Right cardiac atrium (tissue), 1 donor: Measurements from ENCODE around the gene SLC35B3.

DNA sequence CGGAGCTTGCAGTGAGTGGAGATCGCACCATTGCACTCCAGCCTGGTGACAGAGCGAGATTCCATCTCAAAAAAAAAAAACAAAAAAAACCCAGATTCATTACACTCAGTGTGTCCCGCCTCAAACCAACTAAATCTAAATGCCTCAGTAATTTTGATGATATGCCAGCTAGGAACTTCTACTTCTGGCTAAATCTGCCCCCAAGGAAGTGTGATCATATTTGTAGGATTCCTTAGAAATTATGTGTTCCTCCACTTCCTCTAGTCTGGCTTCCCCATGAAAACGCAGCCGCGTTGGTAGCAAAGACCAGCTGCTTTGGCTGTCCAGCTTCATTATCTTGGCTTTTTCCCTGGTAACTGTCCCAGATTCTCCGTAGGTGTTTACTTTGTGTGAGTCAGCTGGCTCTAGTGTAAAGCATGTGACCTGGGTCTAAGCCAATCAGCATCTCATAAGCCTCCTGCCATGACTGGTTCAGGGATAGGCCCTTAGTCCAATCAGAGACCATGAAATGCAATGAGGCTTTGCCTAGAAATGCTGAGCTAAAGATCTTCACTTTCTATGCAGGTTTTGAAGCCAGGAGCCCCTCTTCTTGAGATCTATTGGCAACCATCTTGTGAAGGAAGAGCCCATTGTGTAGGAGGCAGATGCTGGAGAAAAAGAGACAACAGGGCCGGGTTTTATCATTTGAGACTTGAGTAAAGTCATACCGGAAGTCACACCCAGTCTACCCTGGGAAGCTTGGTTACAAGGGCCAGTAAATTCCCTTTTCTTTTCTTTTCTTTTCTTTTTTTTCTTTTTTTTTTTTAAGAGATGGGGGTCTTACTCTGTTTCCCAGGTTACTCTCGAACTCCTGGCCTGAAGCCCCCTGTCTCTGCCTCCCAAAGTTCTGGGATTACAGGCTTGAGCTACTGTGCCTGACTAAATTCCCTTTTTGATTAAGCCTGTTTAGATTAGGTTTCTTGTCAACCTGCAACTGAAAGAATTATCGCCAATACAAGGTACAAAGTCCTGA, 256.6 kb upstream of the RREB1 start:
- PRO-cap = no peak

DNA sequence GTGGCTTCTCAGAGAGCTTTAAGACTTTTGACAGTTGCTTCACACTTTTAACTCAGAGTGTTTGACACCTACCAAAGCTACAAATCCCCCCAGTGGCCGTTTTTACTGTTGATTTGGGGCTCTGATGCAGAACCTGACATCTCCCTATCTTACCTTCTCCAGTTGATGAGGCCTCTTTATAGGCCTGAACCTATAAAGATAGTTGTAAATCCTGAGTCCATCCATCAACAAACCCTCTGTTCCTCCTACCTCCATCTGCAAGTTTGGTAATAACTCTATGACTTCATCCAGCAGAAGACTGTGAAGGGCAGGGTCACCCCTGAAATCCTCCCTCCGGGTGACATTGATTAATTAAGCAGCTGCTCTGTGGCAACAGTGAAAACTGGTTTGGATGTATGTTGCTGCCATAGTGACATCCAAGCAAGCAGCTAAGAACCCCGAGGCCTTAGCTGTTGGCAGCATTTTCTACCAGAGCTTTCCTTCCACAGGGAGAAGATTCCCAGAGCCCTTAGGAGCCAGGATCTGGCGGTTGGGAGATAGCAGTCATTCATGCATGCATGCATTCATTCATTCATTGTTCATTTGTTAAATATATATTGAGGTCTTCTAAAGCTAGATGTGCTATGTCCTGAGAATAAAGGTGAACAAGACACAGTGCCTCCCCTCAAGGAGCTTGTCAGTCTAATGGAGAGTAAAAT, 226.0 kb upstream of the RREB1 start:
- PRO-cap = no peak

DNA sequence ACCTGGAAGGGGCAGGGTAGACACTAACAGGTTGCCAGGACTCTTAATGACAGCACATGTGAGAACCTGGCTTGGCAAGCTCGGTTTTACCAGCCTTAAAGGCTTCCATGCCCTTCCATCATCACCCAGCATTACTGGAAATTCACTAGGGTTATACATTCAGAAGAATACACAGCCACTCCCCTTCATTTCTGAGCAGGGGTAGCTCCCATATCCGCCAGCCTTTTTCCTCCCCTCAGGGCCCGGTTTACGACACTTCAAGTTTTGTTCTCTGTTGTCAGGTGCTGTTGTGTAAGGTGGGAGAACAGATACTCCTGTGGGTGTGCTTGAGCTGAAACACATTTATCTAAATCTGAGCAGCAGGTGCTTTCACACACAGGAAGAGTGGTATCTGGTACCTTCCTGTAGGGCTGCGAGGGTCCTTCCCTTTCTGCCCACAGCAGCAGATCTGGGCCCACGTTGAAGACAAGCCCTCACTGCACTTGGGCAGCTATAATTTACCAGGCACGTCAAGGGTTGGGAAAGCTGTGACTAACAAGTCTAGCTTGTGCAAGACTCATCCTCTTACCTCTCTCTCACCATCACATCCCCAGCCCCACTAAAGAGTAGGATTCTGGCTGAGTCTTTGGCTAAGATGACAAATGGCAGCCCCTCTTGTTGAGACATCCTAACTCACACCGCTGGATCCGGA, 215.8 kb upstream of the RREB1 start:
- PRO-cap = no peak

DNA sequence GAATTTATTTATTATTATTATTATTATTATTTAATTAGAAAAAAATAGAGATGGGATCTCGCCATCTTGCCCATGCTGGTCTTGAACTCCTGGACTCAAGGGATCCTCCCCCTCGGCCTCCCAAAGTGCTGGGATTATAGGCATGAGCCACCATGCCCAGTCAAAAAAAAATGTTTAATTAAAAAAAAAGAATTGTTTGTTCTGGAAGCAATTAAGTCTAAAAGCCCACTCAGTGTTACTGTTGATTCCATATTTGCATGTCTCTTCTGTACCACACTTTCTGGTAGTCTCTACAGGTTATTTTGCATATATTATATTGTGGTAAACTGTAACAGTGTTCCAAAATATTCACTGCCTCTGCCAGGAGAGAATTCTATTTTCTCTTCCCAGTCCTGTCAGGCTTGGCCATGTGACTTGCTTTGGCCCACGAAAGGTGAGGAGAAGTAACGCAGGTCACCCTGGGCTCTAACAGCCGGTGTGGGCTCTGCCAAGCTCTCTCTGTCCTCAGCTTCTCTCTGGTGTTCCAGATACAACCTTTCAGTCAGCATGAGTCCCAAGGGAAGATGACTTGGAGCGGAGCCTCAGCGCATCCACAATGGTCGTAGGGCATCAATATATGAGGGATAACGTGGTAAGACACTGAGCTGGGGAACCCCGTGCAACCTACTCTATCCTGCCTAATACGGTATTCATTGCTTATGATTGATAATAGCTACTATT, 113.1 kb upstream of the RREB1 start:
- PRO-cap = no peak

- PRO-cap = no peak
Observed at GRCh38 chr6:7087399-7087982, 20.3 kb upstream of the RREB1 start.

DNA sequence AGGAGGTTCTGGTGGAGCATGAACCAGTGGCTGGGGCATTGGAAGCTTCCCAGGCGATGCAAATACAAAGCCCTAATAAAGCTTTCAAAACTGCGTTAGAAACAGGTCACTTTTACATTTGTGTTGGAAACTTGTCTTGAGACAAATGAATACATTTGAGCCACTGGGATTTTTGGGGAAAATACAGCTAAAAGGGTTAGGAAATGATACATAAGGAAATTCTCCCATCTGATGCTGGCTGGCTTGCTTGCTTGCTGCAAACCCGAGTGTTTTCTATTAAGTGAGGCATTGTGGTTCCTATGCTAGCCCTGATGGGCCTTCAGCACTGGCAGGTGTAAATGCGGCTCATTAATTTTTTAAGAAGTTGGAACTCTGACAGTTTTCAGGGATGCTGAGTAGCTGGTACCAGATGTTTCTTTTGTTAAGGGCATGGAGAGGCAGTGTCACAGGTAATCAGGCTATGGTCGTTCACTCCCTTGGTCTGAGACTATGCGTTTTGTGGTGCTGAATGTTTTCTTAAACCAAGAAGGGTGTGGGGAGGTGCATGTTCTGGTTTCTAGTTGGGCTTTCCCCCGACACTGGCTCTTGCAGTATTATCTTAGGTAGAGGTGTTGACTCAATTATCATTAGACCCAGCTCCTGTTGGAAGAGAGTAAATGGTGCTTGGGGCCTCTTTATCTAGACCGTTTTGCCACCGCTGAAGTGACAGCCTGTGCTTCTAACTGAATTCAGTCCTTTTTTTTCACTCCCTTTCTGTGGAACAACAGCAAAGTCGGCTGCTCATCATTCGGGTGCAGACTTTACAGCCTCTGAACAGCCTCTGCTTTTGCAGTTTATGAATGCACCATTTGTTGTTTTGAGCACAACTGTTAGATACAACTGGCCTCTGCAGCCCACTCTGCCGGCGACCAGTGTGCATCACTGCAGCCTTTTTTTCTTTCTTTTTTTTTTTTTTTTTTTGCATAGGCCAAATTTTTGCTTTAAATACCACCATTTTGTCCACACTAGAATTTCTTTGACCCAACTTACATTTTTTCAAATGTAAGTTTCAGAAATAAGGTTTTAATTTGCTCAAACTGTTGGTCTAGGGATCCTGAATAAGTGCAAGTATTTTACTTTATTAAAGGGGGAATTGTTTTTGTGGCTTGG, 35.5 kb downstream of the RREB1 start:
- PRO-cap = no peak

DNA sequence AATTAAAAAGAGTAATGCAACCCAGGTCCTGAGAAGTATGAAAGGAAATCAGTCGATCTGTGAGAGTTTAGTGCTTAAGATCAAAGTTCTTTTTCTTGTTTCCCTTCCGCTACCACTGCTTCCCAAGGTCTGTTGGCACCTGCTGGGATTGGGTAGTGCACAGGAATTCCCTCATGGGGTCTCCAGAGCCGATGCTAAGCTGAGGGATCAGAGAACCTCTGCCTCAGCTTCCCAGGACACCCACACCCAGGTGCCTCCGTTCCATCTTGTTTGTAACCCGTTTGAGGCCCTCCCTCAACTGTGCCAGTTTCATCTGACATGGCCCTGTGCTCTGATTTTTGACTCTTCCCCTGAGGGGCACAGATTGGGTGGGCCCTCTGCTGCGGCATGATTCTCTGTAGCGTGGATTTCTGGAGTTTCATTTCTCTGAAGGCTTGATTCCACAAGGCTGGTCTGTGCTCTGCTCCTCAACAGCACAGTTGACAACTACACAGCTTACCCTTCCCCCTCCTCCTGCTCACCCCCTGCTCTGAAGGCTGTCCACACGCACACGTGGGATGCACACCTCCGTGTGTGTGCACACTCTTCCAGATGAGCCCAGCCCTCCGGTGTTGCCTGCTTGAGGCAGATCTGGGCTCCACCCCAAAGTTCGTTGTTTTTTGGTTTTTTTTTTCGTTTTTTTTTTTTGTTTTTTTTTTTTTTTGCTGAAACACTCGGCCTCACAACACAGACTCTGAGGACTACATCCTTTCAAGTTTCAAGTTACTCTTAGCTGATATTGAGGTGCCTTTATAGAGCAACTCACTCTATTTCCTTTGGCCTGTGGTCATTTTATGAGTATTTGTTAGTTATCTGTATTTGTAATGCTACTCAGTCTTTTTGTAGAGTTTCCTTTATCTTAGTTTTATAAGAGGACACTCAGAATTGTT, 88.0 kb downstream of the RREB1 start:
- PRO-cap = no peak

DNA sequence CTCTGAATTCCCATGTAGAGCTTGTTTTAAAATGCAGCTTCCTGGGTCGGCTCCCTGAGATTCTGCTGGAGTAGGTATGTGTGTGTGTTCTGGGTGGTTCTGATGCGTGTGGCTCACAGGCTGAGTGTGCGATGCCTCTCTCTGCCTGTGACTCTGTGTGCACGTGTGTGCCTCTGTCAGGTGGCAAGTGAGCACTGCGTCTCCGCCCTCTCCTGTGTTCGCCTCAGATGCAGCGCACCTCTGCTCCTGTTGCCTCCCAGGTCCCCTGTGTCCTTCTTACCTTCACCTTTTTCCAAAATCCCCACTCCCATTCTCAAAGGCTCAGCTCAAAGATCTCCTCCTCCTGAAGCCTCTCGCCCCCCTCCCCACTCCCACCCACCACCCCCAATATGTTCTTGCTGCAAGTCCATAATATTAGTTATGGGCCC, 45.2 kb downstream of the SSR1 start:
- PRO-cap = no peak

- PRO-cap = no peak
Observed at GRCh38 chr6:7392758-7393361, 3.3 kb downstream of the RIOK1 start.

GRCh38 chr6:7542721-7543493, 1.4 kb downstream of the DSP start:
- PRO-cap = no peak

DNA sequence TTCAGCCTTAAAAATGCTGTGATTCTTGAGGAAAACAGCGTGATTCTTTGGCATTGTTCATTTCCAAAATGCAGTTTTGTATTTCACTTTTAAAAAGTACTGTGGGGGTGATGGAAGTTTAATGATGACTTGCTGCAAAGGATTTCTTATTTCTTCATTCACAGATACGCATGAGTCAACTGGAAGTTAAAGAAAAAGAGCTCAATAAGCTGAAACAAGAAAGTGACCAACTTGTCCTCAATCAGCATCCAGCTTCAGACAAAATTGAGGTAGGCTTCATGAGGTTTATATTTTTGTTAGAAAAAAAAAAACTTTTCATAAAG, 23.8 kb upstream of the SNRNP48 start:
- PRO-cap = no peak

- PRO-cap = no peak
Observed at GRCh38 chr6:7880449-7881219, 30.0 kb downstream of the TXNDC5 start.

GRCh38 chr6:7888630-7889190, 21.9 kb downstream of the TXNDC5 start:
- PRO-cap = no peak

DNA sequence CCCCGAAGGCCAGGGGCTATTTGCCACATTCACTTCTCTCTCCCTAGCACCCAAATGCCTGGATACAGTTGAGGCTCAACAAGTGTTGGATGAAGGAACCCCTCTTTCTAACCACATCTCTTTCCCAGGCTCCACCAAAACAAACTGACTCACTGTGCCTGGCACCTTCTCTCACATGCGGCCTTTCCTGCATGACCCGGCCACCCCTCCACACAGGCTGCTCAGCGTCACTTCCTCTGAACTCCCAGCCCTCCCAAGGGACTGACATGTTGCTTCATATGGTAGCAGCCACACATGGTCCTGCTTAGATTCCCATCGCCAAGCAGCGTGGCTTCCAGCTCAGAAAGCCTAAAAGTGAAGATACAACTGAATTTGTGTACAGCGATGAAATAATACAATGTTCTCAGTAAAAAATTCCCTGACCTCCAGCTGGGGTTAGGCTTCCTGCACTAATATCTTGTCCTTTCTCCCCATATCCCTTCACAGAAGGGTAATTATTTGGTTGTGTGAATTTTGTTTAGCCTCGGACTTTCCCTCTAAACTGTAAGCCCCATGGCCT, 4.9 kb upstream of the TXNDC5 start:
- PRO-cap = no peak

GRCh38 chr6:8434582-8435730, at the start of gene SLC35B3:
SLC35B3 (minus strand) TSS chr6:8435545.
- PRO-cap = bidirectional peak, plus-strand start at chr6:8435662, minus-strand start at chr6:8435534

DNA sequence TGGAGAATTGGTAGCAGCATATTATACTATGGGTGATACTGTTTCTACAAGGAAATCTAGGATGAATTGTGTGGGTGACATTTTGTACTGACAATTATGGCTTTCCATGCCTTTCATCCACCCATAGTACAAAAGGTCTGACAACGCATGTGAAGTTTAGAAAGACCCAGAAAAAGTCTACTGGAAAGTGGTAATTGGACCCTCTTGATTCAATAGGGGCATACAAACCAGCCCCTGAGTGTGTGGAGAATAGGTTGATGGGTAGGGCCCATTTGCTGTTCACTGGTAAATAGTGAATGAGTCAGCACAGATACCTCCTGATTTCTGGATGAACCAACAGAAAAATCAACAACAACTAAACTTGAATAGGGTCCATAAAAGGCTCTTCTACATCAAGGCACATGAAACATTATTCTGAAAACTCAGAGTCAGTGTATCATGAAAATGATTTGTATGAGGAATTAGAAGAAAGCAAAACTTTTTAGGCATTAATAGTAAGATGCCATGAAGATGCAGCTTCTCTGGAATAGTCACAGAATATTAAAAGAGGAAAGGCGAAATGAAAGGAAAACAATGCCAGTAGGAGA, 235.5 kb upstream of the SLC35B3 start:
- PRO-cap = no peak

DNA sequence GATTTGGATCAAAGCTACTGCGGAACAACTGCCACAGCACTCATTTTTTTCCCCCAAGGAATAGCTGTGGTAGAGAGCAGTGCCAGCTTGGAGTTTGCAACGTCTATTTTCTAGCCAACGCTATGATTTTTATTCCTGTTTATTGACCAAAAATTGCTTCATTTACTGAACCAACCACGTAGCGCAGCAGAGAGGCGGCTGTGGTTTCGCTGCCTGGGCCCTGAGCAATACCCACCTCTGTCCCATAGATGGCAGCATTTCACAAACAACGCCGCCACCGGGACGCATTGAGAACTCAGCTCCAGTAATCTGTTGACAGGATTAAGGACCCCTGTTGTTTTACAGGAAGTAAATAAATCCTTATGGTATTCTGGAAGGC, 547.7 kb upstream of the SLC35B3 start:
- PRO-cap = no peak

DNA sequence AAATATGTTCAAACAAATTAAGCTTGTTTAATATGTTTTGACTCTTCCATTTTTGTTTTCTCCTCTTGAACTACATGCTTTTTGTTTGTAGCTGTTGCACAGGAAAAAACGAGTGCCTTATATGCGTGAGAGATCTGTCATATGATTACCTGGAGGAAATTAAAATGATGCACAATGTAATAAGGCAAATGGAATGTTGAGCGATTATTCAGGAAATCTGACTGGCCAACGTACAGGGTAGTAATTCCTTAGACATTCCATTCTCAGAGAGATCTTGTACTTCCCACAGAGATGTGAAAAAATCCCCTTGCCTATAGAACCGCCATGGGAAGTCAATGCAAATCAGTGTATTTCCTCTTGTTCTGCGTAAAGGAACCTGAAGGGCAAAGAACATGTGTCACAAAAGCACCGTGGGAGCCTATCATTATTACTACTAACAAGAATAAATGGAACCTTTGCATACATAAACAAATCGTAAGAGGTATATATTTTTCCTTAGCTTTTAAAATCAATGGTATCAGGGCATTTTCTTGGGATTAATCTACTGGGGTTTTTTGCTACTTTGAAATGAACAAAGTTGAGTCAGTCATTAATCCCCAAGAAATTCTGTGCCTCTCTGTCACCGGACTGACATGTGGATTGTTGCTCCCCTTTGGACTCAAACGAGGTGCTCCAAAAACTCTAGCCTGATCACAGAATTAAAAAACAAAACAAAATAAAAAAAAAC, 911.4 kb downstream of the TFAP2A start:
- PRO-cap = no peak

DNA sequence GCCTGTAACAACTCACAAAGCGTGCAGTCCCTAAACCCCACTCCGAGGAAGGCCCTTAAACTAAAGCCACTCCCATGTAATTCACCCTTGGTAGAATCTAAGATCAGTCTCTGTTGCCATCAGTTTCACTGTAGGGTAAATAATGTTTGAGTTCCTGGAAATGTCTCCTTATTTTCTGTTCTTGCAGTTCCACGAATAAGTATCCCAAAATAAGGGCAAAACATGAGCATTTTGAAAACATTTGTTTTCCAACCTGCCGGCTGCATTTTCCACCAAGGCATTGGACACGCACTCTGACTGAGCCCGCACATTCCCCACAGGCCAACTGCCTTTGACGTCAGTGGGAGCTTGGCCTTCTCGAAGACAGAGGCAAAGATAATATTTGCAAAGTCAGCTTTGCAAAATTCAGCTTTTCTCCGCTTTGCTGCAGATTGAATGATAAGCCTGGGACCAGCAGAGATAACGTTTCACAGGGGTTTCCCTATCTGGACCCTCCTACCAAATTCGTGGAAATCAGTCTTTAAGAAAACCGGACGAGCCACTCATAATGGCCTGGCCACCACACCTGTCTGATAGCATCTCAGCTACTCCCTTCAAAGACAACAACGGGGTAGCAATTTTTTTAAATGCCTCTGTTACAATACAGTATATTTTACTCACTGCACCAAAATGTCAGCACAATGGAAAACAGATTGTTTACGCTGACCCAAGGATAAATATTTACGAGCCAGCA, 100.7 kb downstream of the TFAP2A start:
- PRO-cap = no peak

DNA sequence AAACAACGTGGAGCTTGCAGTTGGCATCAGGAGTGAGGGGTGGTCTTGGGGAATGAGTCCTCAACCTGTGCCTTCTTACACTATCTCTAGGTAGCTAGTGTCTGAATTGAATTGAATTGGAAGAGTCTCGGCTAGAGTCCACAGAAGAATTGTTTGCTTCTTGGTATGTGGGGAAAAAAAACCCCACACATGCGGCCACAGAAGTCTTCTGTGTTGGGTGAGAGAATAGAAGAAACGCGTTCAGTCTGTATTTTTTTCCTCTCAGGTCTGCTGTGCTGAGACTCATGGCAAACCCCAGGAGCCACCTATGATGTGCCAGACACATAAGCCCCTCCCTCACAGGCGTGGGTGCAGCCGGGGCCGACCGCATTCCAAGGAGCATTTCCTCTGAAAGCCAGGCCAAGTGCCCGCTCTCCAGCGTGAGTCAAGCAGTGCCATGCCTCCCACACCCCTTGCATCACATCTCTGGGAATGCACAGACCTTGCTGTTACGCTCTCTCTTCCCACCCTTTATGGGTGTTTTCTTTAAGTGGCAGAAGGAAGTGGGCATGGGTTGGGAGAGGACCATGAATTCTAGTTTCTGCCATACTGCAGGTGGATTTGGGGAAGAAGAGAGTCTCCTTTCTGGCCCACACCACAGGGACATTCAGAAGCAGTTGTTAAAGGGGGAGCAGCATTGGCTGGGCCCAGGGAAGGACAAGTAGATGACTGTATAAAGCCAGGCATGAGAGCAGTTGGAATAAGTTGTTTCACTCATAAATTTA, 36.9 kb upstream of the TFAP2A start:
- PRO-cap = no peak